Left ventricle myocardium (tissue), 1 donor: ENCODE results near the gene ARMC3.

GRCh38 chr10:21237901-21238326 lies 287.6 kb downstream of the SKIDA1 start:
- PRO-cap: no peak

GRCh38 chr10:21254974-21255359 lies 270.5 kb downstream of the SKIDA1 start:
- PRO-cap: no peak

DNA sequence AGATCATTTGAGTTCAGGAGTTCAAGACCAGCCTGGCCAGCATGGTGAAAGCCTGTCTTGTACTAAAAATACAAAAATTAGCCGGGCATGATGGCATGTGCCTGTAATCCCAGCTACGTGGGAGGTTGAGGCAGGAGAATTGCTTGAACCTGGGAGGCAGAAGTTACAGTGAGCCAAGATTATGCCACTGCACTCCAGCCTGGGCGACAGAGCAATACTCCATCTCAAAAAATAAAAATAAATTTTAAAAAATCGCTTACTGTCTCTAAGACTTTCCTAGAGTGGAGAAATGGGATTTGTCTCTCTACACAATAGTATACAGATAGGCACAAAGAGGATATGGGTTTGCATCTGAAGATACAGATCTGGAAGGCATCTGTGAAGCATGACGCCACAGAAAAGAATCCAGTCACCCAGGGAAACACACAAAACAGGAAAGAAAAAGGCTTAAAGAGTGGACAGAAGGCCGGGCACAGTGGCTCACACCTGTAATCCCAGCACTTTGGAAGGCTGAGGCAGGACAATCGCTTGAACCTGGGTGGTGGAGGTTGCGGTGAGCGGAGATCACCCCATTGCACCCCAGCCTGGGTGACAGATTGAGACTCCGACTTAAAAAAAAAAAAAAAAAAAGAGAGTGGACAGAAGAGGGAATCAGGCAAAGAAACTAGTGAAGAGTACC lies 61.4 kb downstream of the SKIDA1 start:
- PRO-cap: no peak

- PRO-cap: no peak
These were observed 2.5 kb upstream of the SKIDA1 start for GRCh38 chr10:21527715-21528728.

DNA sequence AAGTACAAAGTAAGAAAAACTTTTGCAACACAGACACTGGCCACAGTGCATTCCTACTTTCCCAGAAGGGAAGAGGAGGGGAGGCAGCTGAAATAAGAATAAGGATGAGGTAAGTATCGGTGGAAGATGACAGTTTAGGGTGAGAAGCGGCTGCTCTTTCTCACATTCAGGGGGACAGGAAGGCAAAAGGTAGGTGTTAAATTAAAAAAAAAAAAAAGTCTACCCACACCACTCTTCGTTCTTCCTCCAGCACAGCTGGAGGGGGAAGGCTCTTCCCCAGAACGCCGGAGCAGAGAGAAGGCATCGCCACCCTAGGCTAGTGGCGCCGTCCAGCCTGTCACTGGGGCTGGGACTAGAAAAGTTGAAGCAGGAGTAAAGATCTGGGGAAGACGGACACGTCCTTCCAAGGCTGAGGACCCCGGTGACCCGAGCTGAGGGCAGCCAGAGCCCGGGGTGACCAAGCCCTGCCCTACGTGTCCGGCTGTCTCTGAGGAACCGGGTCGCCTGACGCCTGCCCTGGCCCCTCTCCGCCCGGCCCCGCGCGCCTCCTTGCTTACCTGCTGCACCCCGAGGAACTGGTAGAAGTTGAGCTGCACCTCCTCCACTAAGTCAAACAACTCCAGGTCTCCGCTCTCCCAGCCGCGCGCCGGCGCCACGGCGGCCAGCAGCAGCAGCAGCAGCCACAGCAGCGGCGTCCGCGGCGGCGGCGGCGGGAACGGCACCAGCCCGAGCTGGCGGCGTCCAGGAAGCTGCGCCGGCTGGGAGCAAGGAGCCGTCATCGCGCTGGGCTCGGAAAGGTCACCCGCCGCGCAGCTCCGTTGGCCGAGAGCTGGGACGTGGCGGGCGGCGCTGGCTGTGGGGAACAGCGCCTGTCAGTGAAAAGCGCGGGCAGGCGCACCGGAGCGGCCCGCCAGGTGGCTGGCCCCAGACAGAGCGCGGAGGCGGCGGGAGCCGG lies 597 bp downstream of the DNAJC1 start:
- PRO-cap: bidirectional peak, plus-strand start at position 825 of the sequence, minus-strand start at position 577 of the sequence

DNA sequence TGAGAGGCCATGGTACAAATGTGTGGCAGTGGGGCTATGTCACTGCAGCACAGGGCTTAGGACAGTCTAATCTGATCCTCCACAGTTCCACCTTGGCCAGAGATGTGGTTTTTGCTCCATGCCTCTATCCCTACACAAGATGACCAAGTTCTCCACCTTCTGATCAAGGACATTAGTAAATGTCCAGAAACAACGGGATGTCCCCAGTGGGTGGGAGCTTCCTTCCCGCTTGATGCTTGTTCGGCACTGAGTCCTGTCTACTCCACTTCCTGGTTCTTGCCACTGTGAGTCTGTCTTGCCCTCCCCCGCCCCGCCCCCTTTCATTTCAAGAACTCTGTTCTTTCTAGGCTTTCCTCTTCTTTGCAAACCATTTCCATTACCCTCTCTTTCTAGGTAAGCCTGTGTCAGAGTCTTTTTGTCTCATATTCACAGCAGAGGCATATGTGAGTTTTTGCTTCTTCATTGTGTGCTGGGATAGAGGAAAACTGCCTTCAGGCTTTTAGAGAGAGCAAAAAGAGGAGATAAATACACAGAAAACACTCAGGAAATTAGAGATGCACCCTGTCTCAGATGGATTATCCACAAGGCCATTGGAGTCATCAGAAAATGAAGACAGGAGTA lies 19.3 kb upstream of the DNAJC1 start:
- PRO-cap: unidirectional peak, minus-strand start at position 248 of the sequence

DNA sequence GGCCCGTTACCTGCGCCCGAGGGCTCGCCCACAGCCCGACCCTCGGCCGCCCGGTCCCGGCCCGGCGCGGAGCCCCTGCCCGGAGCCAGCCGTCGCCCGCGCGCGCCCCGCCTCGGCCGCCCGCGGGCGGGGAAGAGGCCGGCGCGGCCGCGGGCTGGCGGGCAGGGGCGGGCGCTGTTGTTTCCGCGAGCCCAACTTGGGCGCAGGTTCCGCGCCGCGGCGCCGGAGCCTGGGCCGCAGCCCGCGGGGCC lies 475 bp upstream of the BMI1 start:
- PRO-cap: bidirectional peak, plus-strand start outside the sequence, minus-strand start at position 106 of the sequence

DNA sequence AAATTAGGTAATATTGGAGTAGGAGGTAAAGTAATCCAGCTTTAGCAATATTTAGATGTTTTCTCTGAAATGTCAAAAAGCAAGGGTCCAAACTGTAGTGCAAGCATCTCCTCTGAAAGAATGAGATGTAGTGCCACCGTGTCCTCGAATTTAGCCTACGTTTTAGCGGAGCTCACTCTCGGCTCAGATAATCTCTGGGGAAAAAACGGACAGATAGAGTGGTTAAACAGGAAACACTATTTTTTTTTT lies 5.4 kb upstream of the SPAG6 start:
- PRO-cap: no peak

DNA sequence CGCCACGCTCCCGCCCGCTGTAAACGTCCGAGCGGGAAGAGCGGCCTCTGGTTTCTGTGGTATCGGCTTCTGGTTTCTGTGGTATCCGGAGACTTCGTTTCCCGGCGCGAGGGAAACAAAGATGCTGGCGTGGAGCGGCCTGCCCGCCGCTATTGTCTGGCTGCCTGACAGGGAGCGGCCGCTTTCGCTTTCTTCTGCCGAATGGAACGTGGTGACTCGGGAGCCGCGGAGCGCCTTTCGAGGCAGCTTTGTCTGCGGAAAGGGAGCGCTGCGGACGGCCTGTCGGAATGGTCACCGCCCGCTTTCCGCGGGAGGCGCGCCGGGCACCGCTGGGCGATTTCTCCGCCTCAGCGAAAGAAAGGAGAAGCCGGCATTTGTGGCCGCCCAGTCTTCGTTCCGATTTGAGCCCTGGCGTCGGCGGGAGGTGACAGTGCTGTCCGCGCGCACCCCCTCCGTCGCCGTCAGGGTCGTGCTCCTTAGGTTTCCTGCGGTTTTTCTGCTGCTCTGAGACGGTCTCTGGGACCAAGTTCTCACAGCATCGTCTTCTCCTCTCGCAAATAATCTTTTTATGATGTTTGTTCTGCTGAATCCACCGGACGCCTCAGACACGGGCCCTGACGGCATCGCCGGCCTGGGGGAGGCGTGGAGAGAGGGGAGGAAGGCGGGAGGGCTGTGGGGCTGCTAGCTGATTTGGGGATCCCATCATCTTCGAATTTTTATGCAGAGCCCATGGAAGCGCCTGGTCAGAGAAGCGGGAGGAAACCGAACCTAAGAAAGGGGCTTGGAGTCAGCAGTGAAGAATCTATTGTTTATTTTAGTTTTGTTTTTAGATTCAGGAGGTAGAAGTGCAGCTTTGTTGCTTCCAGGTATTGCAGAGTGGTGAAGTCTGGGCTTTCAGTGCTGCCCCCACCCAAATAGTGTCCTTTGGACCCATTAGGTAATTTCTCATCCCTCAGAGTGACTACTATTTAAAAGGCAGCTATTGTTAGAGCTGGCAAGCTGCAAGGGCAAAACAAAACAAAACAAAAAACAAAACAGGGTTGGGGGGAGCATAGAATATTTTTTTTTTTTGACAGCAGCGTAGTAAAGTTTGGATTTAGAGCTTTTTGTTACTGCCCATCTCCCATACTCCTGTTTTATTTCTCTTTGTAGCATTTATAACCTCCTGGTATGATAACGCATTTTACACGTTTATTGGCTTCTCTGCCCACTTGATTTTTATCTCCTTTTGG lies 92.3 kb downstream of the SPAG6 start:
- PRO-cap: bidirectional peak, plus-strand start at position 149 of the sequence, minus-strand start at position 87 of the sequence; bidirectional peak, plus-strand start at position 387 of the sequence, minus-strand start at position 403 of the sequence

- PRO-cap: no peak
These were observed 130.7 kb downstream of the SPAG6 start for GRCh38 chr10:22475671-22476629.

DNA sequence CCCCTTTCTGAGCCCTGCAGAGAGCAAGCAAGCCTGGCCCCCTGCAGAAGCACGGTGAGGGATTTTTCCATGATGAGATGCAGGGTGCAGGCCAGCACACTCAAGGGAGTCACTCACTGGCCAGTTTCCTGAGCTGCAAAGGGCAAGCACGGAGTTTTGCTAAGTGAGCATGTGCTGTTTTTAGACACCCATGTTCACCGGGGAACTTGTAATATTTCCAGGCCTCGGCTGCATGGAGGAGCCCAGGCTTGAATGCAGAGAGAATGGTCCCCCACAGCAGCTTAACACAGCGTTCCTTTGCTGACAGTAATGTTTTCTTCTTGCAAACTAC lies 176.5 kb downstream of the PIP4K2A start:
- PRO-cap: bidirectional peak, plus-strand start at position 211 of the sequence, minus-strand start at position 7 of the sequence

DNA sequence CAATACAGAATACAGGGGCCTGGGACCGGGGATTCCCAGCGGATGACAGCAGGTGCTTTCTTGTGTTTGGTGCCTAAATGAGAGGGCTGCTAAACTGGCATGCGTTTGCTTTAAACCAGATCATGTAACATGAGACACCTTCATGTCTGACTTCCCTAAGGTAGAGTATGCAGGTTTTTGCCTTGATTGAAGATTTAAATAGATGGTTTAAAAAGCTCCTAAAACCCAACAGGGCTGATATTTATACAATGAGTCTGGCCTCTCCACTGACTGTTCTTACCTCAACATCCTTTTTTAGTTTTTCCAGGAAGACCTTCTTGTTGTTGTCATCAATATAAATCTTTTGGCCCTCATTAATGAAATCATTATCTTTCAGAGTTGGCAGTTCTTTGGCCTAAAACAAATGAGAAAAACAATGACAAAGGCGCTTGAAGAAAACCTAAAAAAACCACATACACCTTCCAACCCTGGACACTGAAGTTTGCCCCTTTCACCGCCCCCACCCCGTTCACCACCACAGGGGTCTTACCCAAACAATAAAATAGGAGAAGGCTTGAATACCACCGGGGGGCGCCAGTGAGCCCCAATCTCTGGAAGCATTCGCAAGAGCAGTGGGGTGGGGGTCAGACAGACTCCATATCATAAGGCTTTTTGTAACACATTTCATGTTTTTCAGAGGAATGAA lies 163.9 kb downstream of the PIP4K2A start:
- PRO-cap: no peak

DNA sequence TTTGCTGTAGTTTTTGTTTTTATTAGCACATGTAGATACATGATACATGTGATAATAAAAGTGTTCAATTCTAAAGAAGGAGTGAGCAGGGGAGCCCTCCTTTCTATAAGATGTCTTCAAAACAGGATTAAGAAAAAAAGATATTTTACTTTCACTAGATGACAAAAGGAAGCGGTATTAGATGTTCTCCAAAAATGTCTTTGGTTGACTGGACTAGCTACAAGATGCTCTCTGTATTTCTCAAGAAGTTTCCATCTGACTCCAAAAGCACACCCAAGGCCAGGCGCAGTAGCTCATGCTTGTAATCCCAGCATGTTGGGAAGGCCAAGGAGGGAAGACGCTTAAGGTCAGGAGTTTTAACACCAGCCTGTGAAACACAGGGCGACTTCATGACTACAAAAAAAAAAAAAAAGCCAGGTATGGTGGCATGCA lies 84.6 kb downstream of the PIP4K2A start:
- PRO-cap: no peak

- PRO-cap: no peak
These were observed 82.8 kb downstream of the PIP4K2A start for GRCh38 chr10:22631567-22632040.

GRCh38 chr10:22691558-22692205 lies 22.7 kb downstream of the PIP4K2A start:
- PRO-cap: no peak

GRCh38 chr10:22700938-22701869 lies 13.2 kb downstream of the PIP4K2A start:
- PRO-cap: no peak

- PRO-cap: no peak
These were observed at the start of gene ARMC3 for GRCh38 chr10:22927594-22928459. Gene ARMC3, plus strand, starts transcription at chr10:22928053.

DNA sequence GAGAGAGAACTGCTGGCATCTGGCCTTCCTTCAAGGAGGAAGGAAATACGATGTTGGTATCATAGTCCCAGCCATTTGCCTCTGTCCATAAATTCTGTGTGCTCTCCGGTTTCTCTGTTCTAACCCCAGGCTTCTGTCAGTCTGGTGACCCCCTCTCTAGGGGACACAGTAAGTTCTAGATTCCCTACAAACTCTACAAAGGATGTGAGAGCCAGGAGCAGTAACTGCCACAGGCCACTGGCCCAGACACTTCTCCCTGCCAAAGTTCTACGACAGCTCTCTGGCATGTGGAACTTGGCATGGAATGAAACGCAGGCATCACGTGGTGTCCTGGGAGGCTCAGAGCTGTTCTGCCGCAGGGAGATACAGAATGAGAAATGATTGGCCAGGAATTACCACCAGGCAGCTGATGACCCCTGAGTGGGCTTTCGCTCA lies 29.9 kb upstream of the MSRB2 start:
- PRO-cap: no peak

GRCh38 chr10:23342287-23342931 lies 2.2 kb downstream of the C10orf67 start:
- PRO-cap: no peak

DNA sequence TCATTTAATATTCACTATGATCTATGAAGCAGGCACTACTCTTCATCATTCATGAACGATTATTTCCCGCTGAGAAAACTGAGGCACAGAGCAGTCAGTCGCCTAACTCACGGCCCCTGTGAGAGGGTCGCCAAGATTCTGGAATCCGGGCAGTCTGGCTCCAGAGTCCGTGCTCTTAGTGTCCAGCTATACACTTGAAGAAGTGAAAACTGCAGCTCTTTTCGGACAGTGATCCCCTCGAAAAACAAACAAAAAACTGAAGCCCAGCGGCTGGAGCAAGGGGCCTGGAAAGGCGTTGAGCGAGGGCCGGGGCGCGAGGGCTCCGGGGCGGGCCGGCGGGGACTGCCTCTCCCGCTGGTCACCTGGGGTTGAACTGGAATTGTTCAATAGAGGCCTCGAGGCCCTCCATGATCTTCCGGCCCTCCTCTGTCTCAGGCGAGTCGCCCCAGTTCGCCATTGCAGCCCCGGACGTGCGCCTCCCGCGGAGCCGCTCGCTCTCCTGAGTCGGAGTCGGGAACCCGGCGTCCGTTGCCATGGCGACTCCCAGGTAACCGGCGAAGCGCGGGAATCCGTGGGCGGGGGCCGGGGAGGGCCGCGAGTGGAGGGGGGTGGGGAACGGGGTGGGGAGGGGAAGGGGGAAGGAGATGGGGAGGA lies 926 bp downstream of the C10orf67 start:
- PRO-cap: bidirectional peak, plus-strand start outside the sequence, minus-strand start at position 497 of the sequence